Subcutaneous preadipocyte (primary cell): ENCODE measurements around the gene ADAMTS1.

DNA sequence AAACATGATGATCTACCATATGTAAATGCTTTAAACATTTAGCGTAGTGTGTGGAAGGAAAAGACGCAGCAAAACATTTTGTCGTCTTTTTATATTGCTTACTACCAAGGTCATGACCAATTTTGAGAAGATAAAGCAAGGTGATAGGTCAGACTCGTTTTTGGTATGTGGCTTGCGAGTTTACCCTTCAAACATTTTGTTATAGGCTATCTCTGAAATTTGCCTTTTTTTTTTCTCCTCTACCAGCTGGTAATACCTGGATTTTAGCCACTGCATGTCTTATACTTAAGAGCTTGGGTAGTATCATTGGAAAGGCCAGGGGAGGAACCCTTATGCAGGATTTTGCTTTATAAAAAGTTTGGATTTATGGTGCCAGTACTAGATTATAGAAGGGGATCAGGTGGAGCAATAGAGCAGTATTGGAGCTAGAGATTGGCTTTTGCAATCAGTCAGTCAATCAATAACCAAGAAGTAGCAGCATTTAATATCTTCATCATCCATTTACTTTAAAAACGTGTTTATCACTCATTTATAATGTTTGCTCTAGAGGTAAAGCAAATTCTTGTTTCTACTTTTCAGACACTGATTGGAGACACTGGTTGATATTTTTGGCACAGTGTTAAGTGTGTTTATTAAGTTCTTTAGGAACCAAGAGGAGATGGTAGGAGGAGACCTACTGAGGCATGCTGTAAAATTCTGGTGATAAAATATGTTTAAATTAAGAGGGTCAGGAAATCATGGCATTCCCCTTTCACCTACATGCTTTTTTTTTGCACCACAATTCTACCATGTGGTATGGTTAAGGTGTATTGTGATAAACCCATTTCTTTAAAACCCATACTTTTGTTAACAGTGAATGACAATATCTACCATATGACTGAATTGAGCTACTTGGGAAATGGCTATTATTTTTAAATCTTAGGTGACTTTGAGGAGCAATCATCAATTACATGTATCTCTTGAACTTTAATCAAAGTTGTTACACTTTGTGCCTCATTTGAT is 58.5 kb downstream of the USP25 start:
- CAGE, long polyA plus RNA = no peak

GRCh38 chr21:15791401-15791748 is 61.6 kb downstream of the USP25 start:
- CAGE, long polyA plus RNA = no peak

GRCh38 chr21:16407741-16408341 is 678.1 kb downstream of the USP25 start:
- CAGE, long polyA plus RNA = no peak

DNA sequence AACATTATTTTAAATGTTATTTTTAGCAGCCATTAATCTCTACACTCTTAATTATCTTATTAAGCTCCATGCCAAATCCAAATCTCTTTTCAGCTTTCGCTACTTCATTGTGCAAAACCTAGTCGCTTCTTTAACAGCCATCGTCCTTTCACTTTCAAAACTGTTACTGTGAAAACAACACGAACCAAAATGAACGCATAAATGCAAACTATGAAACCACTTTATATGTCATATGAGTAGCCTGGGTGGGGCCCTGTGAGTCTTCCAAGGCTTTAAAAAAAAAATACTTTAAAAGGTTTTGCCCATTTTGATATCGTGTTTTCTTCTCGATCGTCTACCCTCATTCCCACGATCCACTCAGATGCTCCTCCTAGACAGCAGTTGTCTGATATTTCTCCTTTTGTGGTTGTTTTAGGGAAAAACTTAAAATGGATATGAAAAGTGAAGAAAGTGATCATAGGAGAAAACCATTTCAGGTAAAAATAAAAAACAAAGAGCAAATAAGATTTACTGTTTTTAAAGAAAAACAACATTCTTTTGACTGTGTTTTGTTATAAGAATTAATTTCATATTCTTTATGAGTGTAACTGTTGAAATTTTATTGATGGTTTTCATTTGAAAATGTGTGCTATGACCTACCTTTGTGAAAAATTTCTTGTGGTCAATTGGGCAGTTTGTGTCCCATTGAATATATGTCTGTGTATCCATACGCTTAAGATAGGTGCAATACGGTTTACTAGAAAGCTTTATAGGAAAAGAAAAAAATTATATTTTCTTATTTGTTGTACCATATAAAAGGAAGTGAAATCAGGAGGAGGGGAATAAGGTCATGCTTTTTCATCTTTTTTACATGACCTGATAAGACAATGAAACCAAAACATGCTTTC is 807.4 kb downstream of the USP25 start:
- CAGE, long polyA plus RNA = no peak

DNA sequence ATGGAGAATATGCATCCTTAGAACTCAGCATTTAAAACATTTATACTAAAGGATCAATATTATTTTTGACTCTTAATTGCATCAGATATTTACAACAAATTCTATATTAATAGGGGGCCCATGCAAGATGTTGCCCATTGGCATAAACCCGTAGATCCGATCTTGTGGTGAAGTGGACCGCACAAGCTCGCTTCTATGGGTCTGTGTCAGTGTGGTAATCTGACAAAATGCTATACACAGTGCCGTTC is 809.1 kb downstream of the USP25 start:
- CAGE, long polyA plus RNA = no peak

- CAGE, long polyA plus RNA = no peak
Measured at GRCh38 chr21:17462435-17462931, 50.4 kb upstream of the CXADR start.

GRCh38 chr21:17612011-17612396 is 697 bp downstream of the BTG3 start:
- CAGE, long polyA plus RNA = no peak

DNA sequence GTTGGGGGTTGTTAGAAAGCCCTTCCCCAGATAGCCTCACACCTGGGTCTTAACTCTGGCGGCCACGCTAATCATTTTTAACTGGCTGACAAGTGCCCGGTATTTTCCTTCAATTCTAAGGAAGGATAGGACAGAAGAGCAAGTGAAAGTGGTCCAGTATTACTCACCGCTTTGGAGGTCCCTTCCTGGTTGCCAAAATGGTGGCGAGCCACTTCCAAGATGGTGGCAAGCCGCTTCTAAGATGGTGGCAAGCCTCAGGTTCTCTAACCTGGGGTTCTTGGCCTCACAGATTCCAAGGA is 356.0 kb upstream of the TMPRSS15 start:
- CAGE, long polyA plus RNA = no peak

GRCh38 chr21:18759992-18760749 is 356.6 kb upstream of the TMPRSS15 start:
- CAGE, long polyA plus RNA = no peak

DNA sequence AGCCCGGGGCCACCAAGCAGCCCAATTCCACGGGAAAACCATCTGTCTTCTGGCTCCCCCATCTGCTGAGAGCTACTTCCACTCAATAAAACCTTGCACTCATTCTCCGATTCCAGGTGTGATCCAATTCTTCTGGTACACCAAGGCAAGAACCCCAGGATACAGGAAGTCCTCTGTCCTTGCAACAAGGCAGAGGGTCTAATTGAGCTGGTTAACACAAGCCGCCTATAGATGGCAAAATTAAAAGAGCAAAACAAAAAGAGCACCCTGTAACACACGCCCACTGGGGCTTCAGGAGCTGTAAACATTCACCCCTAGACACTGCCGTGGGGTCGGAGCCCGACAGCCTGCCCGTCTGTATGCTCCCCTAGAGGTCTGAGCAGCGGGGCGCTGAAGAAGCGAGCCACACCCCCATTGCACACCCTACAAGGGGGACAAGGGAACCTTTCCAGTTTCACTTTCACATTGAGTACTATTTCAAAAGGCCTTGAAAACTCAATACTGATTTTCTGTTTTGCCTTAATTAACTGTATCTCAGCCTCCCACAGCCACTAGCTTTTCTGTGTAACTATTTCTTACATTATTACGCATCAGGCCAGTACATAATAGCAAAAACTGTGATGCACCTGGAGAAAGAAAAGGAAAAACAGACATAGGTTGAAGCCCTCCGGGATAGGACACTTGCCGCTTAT is 1719.7 kb downstream of the MRPL39 start:
- CAGE, long polyA plus RNA = no peak

DNA sequence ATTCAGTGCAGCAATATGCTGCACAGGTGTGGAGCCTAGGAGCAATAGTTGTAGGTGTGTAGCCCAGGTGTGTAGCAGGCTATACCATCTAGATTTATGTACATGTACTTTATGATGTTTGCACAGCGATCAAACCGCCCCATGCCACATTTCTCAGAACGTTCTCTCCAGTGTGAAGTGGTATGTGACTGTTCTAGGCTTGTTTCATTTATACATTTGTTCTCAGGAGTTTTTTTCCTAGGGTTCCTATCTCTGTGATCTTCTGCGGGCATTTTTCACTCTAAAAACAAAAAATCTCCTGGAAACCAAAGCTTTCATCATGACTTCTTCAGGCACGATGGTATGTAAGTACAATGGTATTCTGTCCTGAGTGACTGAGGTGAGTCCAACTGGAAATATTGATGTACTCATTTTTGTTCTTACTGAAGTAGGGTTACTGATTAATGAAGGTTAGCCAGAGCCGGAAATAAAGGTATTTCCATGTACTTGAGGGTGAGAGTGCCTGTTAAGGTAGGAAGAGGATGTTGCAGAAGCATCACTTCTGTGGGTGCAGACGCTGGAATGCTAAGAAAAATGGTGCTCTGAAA is 153.1 kb downstream of the GABPA start:
- CAGE, long polyA plus RNA = no peak

DNA sequence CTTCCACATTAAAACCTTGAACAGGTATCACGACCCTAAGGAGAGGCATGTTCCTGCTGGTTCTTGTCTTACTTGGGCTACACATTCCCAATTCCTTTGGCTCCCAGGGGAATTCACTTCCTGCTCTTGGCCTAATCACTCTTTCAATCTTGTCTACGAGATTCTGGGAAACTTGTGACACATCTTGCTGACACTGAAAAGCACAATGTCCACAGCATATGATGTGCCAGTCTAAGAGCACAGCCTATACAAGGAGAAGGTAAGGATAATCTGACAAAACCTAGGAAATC is 163.9 kb downstream of the GABPA start:
- CAGE, long polyA plus RNA = no peak

GRCh38 chr21:25925813-25926532 is 191.2 kb downstream of the GABPA start:
- CAGE, long polyA plus RNA = no peak

DNA sequence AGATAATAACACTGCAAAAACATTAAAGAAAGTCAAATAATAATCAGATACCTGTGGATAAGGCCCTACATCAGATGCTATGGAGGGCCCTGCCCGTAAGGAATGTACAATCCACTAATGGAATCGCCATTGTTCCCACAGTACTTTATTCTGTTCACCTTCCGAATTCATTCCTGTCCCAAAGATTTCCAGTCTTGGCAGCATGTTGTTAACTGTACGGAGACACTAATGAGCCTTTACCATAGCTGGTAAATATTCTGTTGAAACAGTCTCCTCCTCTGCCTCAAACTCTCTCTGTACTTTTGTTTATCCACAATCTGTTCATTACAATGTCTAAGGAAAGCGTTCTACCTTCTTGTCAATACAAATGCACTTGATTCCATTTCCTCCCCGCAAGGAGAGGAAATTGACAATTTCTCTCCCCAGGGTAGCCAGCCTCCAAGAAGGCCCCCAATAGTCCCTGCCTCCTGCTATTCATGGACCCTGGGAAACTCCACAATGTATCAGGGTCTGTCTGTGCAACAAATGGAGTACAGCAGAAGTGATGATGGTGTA is 56.6 kb downstream of the APP start:
- CAGE, long polyA plus RNA = no peak

DNA sequence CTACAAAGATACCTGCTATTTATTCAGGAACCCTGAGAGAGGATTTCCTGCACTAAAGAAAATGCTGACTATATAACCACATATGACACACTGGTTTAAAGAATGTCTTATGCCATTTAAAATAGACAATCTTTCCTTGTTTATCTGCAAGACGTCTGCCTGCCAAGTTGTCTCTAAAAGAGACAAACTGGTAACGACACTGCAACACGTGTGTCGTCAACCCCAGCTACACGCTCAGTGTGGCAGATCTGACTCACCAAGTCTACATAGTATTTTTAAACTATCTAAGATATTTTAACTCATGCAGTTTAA is 42.6 kb downstream of the APP start:
- CAGE, long polyA plus RNA = no peak

DNA sequence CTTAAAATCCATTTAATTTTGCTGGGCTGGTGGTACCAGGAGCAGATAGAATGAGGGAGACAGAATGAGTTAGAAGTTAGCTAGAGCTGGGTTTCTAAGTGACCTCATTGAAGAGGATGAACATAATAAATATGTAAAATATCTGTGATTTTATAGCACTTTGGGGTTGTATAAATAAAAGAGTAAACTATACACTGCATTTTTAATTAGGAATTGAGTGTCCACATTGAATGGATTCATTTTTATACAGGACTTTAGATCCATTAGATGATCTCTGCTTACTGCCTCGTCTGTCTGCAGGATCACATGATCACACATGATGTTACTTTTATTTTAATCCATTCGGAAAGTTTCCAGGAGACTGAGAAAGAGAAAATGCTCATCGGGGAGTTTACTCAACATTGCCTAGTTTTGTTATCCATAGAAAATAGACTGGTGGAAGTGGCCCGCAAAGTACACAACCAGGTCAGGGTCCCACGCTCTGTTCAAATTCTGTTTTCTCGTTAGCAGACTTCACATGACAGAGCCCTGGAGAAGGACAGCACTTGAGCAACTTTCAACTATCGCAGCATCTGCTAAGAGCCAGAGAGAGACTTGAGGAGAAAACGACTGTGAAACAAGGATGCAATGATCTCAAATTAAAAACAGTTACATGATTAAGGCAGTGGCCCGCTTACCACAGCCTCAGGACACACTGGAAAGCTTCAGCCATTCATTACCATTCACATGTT is 44.3 kb downstream of the ADAMTS1 start:
- CAGE, long polyA plus RNA = no peak

GRCh38 chr21:26837276-26838524 is 7.5 kb downstream of the ADAMTS1 start:
- CAGE, long polyA plus RNA = no peak

- CAGE, long polyA plus RNA = no peak
Measured at GRCh38 chr21:26839372-26840193, 5.6 kb downstream of the ADAMTS1 start.

GRCh38 chr21:26845234-26845437 is at the start of gene ADAMTS1:
Gene ADAMTS1 (minus strand): TSS chr21:26845409.
- CAGE, long polyA plus RNA = no peak

DNA sequence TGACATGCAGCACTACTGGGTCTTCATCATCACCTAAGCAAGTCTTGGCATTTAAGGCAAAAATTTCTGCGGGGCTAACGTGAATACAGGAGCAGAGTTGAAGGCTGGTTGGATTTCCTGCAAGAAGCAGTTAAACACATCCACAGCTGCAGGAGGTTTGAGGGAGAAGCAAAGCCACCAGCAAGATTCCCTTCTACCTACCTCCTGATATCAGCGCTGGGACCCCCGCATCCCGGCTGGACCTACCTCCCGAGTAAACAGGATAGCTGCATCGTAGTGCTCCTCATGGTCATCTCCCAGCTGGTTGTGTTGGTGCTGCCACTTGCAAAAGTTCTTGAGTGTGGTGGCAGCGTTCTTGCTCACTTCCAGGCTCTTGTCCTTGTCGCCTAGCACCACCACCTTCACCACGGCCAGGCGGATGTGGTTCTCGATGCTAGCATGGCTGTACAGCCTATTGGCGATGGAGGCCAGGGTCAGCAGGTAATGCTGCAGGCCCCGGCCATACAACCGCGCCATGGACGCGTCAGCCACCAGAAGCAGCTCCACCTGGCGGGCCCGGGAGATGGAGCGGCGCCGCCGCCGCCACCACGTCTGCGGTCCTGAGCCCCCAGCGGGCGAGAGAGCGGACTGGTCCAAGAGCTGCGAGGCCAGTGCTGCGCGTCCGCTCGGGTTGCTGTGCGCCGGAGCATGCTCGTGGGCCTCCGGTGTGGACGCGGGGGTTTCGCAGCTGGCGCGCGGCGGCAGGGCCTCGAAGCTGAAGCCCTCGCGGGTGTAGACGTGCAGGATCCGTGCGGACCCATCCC is 1.6 kb downstream of the ADAMTS5 start:
- CAGE, long polyA plus RNA = no peak